Measurements from ENCODE around the genes OR13C5 and TAL2.

DNA sequence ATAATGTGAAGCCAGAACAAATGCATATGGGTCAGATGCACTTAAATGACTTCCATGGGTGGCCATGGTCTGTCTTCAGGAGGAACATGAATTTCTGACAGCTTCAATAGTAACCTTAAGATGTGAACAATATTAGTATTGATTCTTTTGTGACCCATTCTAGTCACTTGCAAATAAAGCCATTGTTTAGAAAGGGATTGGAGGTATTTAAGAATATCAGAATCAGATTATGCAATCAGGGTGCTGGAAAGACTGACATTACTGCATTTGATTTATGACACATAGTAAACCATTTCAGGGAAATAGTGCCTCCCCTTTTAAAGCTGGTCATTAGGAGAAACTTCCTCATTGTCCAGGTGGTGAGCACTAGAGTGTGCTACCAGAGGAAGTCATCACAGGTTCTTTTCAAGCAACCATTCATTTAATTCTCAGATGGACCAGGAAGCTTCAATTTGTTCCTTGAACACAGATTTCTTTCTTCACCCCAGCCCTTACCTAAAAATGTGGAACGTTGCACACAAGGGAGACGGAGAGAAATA, 32.1 kb downstream of the GRIN3A start:
- PRO-cap = unidirectional peak, plus-strand start at position 348 of the sequence

- PRO-cap = no peak
These were observed 23.9 kb downstream of the SMC2 start for GRCh38 chr9:104117940-104118504.

GRCh38 chr9:104599340-104599680, at the start of gene OR13C5:
Gene OR13C5, minus strand, starts transcription at chr9:104599413.
- PRO-cap = no peak

DNA sequence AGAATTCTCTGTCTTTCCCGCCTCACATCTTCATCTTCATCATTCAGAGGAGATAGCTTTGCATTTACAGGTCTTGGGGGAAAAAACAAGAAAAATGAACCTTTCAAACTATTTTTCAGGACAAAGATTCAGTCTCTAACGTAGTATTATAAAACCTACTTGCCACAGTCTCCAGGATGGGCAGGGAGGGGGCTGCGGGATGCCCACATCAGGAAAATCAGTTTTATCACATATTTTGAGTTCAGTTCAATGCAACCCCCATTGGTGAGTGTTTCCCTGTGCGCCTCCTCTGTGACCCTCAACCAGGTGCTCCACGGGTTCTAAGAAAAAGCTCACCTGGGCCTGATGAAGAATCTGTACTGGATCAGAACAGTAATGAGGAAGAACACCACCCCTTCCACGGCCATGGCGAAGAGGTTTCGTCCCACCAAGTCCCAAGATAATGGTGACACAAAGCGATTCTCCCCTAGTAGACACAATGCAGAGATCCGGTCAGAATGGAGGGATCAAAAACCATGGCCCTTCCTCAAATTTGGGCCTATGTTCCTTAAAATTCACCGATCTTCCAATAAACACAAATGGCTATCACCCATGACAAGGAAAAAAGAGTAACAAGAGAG, 29.0 kb downstream of the NIPSNAP3B start:
- PRO-cap = no peak

- PRO-cap = no peak
These were observed 75.0 kb downstream of the ABCA1 start for GRCh38 chr9:104852740-104853492.

DNA sequence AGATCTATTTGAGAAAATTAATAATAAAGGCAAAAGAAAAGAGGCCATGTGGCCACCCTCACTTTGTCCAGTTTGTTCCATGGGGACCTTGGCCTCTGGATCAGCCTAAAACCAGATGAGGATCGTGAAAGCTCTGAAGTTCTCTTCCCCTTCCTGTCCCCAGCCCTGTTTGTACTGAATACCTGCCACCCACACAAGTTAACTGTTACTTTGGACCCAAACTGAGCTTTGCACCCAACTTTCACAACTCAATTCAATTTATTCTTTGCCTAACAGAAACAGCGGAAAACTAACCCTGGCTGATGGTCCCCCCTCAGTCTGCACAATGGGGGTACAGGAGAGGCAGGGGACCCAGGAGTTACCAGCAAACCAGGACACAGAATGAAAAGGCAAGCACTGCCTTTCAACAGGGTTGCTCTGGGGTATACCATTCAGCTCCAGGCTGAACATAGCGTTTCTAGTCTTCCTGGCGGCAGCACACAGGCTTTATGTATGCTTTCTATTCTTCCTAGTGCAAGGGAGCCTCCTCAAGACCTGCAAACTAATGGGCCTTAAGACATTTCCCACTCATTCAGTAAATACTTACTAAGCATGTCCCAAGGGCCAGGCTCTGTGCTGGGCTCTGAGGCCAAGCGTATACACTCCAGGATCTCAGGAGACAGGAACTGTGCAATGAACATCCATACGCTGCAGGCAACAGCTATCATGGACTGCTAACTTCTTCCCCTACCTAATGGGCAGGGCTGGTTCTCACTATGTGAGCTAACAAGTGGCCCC, 28.0 kb downstream of the ABCA1 start:
- PRO-cap = no peak

GRCh38 chr9:104923060-104923646, 4.8 kb downstream of the ABCA1 start:
- PRO-cap = no peak

- PRO-cap = no peak
These were observed 28.2 kb upstream of the SLC44A1 start for GRCh38 chr9:105216259-105216727.

GRCh38 chr9:105252413-105252958, 8.0 kb downstream of the SLC44A1 start:
- PRO-cap = no peak

GRCh38 chr9:105257129-105258203, 13.0 kb downstream of the SLC44A1 start:
- PRO-cap = bidirectional peak, plus-strand start at chr9:105258104, minus-strand start at chr9:105257849

DNA sequence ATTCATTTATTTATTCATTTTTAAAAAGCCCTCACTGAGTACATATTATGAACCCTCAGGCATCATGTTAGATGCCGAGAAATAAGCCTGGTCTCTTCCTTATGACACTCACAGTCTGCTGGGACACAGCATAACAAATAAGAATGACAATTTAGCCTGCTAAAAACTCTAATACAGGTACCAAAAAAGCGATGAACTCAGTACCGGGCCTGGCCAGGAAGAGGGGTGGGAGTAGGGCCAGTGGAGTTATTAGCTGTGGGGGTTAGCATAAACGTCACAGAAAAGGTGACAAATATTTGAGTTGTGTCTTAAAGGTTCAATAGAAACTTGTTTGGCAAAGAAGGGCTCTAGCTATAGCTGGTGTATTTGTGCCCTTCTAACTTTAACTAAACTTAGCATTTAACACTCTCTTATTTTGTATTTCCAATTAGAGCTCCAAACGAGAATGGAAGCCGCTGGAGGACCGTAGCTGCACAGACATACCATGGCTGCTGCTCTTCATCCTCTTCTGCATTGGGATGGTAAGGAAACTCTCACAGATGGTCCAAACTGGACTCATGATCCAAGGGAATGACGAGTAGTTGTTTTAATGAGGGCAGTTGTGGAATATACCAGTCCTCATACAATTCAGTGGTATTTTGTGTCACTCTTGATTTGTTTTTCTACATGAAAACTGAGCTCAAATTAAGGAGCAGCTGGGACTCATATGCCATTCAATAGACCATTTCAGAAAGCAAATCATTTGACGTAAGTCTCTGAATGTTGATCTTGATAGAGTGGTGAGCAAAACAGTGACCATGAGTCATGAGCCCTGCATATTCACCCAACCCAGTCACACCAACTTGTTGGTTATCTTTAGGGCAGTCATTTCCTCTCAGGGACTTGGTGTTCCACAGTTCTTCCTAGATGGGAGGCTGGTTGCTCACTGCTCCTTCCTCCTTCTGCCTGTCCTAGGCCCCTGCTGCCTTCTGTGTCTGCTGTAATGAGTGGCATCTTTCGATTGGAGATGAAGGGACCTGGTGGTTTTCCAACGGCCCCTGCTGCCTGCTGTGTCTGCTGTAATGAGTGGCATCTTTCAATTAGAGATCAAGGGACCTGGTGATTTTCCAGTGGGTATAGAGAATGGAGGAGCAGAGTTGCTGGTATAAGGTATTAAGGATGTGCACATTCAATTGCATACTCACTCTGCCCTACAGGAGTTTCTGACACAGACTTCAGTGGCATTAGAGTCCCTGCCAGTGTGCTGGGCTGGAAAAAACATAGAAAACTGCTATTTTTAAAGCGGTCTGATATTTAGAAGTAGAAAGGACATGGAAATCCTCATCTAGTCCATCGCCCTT, 54.8 kb downstream of the SLC44A1 start:
- PRO-cap = no peak

GRCh38 chr9:105416977-105417288, 30.9 kb upstream of the FSD1L start:
- PRO-cap = no peak

DNA sequence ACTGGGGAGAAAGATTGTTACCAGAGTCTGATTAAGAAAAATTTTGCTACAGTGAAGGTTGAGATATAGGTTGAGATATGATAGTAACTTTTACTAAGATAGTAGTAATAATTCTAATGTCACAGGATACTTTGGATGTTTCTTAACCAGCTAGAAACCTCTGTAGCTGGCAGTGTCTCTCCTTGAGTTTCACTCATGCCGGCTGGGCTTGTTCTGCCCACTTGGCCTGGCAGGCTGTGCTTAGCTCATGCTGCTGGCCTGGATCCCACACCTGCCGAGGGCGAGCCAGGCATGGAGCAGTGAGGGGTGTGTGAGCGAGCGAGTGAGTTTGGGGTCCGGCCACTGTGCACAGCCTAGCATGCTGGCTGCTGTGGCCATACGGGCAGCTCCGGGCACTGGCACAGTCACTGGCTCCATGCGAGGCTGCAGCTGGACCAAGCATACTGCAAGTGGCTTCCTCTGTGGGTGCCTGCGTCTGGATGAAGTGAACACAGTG, 9.7 kb downstream of the FSD1L start:
- PRO-cap = no peak

DNA sequence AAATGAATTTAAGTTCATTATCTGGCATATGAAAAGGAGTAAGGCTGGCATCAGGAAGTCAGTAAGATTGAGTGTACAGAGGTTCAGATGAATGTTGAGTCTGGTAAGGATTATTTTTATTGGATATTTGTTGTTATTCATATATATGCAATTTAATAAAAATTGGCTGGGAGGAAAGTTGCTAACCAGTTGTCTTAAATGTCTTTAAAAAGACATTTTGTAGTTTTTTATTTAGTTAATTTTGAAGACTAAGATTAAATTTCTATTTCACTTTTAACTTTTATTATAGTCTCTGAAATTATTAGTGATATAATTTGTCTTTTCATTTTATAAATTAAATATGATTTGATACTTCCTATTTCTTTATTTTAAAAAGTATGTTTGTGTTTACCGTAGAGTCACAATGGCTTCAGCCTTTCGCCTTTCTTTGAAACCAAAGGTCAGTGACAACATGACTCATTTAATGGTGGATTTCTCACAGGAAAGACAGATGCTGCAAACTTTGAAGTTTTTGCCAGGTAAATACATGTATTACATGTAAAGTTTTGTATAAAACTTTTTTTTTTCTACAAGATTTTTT, 36.2 kb downstream of the FSD1L start:
- PRO-cap = no peak

DNA sequence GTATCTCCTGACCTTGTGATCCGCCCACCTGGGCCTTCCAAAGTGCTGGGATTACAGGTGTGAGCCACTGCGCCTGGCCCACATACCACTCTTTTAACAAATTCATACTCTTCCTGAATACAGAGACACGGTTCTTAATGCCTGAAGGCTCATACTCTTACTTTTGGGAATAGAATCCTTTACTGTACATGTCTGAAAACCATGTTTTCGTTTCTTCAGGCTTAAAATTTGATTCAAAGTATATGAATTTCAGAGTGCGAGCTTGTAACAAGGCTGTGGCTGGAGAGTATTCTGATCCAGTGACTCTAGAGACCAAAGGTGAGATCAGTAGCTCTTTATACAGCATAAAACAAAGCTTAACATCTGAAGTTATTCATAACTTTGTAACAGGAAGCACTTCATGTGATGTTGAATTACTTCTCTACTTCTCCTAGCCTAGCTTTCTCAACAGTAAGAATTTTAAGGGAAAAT, 49.5 kb upstream of the FKTN start:
- PRO-cap = no peak

GRCh38 chr9:105661969-105662627, at the start of gene TAL2:
Gene TAL2, plus strand, starts transcription at chr9:105662457.
- PRO-cap = no peak

GRCh38 chr9:106873937-106874717, 11.2 kb downstream of the ZNF462 start:
- PRO-cap = no peak

DNA sequence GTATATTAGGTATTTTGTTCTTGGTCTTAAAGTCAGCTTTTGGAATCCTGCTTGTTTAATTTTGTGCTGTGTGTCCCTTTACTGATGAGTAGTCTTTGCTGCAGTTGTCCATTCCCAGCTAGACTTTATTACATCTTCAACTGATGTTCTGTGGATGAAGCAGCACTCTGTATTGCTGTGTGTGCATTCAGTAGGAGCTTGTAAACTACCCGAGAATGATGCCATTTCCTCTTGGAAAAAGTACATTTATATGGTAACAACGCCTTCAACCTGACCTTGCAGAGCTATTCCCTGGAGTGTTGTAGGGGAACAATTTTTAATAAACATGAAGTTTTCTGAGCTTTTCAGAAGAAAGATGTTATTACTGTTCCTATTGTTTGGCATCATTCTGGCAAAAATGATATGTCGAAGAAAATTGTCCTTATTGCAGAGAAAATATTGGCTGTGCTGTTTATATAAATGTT, 13.5 kb downstream of the ZNF462 start:
- PRO-cap = no peak

DNA sequence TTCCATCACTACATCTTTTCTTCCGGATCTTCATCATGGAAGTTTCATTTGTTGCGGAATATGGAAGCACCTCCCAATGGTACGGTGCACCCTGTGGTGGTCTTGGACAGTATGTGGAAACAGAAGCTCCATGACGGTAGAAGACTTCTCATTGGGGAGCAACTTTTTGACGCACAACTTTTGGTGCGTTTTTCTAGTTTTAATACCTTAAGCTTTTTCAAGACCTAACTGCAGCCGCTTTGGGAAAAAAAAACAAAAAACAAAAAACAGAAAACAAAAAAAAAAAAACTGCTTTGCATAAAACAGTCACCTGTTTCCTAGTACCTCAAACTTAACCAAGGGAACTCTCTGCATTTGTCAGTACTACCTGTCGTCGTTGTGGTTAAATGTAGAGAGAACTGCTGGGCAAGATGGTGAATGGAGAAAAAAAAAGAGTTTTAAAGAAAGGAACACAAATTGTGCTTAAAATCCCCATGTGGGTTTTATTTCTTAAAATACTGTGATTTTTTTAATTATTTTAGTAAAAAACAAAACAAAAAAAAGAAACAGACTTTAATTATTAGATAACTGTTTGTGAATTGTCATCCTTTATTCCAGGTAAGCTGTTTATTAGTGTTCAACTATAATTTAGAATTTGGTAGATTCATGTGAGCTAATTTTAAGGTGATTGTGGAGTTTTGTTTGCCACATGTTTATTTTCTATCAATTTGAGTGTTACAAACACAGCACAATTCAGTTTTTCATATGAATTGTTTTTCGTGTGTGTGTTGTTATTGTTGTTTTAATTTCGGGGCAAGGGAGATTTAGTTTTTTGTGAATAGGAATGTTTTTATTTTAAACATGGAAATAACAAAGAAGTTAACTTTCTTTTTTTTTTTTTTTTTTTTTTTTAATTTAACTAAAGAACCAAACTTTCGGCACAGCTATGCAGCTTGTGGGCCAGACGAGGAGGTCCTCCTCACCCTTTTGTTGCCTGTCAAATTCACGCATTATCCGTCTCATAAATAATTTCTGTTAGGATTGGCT, 148.6 kb downstream of the ZNF462 start:
- PRO-cap = no peak

GRCh38 chr9:107177197-107177497, 105.9 kb upstream of the RAD23B start:
- PRO-cap = no peak

Measured in fallopian tube (tissue), 1 donor.